Hair follicle dermal papilla cell (primary cell): ENCODE measurements around a stretch of chr9.

GRCh38 chr9:133805453-133806270 lies 67.5 kb upstream of the SARDH start:
- CAGE, long polyA plus RNA: no peak

- CAGE, long polyA plus RNA: no peak
Measured at GRCh38 chr9:133873860-133874783, 118.0 kb downstream of the VAV2 start.

GRCh38 chr9:133892449-133892881 lies 99.7 kb downstream of the VAV2 start:
- CAGE, long polyA plus RNA: no peak

DNA sequence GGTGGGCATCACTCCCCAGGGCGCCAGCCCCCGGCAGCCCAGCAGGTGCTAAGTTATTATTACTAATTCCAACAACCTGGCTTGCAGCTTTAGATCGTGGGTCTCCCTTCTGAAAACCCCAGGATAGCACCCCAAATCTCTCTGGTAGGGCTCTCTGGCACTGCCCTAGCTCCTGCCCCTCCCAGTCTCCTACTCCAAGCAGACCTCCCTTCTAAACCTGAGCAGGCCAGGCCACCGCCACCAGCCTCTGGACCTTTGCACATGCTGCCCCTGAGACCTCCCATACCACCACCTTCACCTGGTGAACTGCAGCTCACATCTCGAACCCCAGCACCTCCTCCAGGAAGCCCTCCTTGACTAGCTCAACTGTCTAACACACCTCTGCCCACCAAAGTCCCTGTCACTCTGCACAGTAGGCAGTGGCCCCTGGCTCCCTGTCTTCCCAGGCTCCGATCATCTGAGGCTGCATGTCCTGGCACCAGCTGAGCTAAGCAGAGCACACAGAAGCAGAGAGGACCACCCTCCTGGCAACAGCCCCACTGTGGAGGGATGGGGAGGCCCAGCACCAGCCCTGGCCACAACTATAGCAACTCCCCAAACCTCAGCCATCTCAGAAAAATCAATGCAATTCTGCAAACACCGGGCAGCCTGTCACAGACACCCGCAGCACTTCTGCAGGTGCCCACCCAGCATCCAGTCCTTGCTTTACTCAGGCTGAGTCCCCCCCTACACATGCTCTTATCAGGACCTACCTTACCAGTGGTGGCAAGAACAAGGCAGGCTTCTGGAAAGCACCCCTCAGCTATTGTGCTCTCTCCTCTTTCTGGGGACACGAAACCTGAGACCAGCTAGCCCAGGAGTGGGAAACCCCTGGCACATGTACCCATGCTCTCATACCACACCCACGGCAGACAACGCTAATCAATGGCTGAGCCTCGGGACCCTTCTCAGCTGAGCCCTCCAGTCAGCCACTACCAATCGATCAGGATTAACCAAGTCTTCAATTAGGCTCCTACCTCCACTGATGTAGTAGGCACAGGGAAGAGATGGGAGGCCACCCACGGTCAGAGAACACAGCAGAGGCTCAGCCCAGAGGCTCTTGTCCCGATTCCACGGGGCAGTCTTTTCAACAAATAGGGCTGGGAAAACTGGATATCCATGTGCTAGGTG lies 65.4 kb downstream of the VAV2 start:
- CAGE, long polyA plus RNA: no peak

GRCh38 chr9:133950024-133951167 lies 41.7 kb downstream of the VAV2 start:
- CAGE, long polyA plus RNA: no peak

- CAGE, long polyA plus RNA: no peak
Measured at GRCh38 chr9:133973492-133974273, 18.4 kb downstream of the VAV2 start.

DNA sequence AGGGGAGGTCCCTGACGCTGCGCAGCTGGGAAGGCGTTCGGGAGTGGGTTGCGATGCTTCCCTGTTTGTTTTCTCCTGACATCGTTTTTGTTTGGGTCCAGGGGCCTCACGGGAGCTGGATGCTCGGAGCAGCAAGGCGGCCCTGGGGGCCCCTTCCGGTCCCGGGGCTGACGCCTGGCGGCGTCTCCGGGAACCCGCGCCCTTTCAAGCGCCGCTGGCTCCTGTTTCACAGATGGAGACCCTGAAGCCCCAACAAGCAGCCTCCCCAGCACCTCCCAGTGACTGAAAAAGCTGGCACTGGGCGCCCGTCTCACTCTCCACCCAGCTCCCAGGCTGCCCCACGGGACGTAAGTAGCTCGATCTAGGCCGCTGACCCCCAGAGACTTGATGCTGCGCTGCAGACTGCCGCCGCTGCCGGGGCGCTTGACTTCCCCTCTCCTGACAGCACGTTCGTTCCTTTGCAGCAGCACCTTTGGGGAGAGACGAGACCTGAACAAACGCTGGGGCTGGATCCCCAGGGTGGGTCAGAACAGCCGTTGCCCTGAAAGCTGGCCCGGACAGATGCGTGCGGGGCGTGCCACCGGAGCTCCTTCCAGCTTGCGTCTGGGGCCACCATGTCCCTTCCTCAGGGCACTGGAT lies 582 bp downstream of the BRD3OS start:
- CAGE, long polyA plus RNA: no peak

GRCh38 chr9:134068615-134069317 lies 940 bp upstream of the BRD3 start:
- CAGE, long polyA plus RNA: no peak

GRCh38 chr9:134149195-134149753 lies 13.4 kb downstream of the WDR5 start:
- CAGE, long polyA plus RNA: no peak

GRCh38 chr9:134214799-134215542 lies 79.1 kb downstream of the WDR5 start:
- CAGE, long polyA plus RNA: no peak

DNA sequence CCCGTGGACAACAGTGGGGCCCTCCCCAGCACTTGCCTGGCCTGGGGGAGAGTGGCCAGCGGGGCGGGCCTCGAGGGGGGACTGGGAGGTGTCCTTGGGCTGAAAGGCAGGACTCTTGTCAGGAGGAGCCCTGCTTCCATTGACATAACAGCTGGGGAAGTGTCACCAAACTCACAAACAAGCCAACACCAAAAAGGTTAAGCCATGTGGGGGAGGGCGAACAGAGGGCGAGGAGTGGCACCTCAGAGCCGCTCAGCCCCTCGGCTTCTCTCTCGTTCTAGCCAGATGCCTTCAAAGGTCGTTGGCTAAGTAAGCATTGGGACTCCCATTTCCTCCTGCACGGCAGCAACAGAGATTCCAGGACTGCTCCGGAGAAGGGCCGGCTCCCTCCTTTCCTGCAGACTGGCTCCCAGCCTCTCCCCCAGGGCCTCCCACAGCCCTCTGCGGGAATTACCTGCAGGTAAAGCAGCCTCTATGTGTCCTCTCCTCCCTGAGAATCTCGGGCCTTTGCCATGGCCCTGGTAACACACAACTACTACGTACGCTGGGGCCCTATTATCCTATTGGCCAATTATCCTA lies 80.5 kb downstream of the WDR5 start:
- CAGE, long polyA plus RNA: no peak

DNA sequence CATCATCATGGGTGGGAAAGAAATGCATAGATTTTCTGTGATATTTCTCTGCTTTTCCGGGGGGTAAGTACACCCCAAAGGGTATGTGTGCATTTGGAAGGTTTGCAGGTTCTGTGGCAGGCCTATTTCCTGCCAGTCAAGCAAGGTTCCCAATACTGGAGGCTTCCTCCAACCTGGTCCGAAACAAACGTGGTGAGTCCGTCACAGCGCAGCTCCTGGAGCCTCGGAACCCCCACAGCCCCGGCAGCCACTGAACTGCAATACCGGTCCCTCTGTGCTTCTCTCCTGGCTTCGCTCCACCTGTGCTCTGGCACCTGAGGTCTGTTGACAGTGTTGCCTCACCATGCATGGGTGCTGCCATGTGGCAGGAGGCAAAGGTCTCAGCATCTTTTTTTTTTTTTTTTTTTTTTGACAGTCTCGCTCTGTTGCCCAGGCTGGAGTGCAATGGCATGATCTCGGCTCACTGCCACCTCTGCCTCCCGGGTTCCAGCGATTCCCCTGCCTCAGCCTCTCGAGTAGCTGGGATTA lies 85.4 kb downstream of the WDR5 start:
- CAGE, long polyA plus RNA: no peak

DNA sequence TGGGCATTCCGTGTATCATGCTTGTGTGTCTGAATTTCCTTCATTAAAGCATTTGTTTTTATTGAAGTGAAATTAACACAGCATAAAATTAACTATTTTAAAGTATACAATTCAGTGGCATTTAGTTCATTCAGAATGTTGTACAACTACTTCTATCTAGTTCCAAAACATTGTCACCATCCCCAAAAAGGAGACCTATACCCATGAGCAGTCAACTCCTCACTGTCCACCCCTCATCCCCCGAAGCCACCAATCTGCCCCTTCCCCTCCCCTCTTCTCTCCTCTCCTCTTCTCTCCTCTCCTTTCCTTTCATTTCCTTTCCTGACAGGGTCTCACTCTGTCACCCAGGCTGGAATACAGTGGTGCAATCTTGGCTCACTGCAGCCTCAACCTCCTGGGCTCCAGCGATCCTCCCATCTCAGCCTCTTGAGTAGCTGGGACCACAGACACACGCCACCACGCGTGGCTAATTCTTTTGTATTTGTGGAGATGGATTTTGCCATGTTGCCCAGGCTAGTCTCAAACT lies 86.7 kb downstream of the WDR5 start:
- CAGE, long polyA plus RNA: no peak

- CAGE, long polyA plus RNA: no peak
Measured at GRCh38 chr9:134315698-134316175, 10.5 kb upstream of the RXRA start.

GRCh38 chr9:134324301-134325058 lies 1.8 kb upstream of the RXRA start:
- CAGE, long polyA plus RNA: no peak

- CAGE, long polyA plus RNA: no peak
Measured at GRCh38 chr9:134405403-134405888, 79.2 kb downstream of the RXRA start.

DNA sequence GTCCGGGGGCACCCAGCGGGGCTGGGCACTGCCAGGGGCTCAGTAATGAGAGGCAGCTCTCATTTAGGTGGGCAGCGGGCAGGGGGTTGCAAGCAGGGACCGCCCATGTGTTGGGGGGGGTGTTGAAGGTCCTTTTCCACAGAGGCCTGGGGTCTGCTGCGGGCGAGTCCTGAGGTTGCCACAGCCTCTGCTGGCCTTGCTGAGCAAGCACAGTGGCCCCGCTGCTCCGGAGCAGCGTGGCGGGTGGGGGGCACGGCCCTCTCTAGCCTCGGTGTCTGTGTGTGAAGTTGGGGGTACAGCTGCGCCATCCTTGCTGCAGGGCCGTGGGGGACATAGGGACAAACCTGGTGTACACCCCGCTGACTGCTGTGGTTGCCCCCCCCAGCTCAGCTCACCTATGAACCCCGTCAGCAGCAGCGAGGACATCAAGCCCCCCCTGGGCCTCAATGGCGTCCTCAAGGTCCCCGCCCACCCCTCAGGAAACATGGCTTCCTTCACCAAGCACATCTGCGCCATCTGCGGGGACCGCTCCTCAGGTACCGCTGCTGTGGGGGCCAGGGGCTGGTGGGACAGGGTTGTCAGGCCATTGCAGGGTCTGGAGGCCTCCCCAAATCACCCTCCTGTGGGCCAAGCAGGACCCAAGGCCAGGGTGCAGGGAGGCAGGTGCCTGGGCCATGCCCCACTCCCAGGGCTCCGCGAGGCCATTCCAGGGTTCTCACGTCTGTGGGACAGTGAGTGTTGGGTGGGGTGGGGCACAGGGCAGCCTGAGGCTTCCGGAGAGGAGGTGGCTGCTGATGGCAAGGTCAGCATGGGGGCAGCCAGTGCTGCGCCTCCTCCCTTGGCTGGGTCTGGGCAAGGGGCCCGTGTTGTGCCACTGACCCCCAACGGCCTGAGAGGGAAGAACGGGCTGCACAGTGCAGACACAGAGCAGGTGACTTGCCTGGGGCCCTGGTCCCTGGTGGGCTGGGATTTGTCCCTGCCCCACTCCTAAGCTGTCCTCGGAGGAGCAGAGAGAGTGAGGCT lies 81.8 kb downstream of the RXRA start:
- CAGE, long polyA plus RNA: no peak

DNA sequence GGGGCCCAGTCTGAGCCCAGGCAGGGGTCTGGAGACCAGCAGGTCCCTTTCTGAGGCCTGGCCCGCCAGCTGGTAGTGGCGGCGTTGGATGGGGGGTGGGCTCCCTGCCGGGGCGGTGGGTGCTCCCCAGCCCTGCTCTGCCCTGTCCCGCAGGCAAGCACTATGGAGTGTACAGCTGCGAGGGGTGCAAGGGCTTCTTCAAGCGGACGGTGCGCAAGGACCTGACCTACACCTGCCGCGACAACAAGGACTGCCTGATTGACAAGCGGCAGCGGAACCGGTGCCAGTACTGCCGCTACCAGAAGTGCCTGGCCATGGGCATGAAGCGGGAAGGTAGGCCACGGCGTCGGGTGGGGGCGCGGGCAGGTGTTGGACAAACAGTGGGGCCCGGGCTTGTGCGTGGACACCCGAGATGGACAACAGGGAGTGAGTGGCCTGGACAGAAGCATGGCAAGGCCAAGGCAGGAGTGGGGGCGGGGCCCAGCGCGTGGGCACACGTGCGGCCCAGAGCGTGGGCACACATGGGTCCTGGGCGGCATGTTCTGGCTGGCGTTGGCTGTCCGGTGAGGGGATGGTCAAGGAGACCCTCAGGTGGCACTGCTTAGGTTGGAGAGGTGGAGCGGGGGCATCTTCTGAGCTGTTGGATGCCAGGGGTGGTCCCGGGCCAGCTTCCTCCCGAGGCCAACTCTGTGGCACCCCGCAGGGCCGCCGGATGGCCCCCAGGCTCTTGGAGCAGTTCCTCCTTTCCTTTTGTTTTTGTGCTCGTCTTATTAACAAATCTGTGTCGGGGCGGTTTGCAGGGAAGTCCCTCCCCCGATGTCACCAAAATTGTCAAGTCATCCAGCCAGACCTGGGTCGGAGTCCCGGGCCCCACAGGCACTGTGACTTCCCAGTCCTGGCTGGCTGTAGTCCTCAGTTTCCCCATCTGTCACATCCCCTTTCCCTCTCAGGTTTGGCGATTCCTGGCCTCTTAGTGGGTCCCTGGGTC lies 82.8 kb downstream of the RXRA start:
- CAGE, long polyA plus RNA: no peak

DNA sequence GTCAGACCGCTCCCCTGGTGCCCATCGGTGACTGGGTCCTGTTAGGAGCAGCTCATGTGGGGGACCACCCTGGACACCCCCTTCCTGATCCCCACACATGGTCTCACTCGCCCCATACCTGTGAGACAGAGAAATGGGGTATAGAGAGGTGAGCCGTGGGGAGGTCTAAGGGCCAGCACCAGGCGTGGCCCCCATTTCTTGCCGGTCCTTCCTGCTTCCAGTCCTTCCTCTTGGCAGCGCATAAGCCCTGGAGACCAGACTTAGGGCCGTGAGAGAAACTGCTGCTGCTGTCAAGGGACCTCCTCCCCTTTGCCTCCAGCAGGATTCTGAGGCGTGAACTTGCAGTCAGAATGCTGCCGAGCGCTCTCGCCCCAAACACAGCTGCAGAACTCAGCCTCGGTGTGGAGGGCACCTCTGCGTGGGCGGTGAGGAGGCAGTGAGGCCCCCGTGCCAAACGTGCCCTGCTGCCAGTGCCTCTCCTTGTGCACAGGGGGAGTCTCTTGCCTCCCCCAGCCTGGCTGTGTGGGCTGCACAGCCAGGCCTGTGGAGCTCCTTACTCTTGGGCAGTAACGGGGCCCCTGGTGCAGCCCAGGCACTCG lies 85.2 kb downstream of the RXRA start:
- CAGE, long polyA plus RNA: no peak

- CAGE, long polyA plus RNA: no peak
Measured at GRCh38 chr9:134422006-134422464, 95.8 kb downstream of the RXRA start.